ENCODE measurements around a stretch of chr18.

- PRO-cap = bidirectional peak, plus-strand start at chr18:77132193, minus-strand start at chr18:77132099; bidirectional peak, plus-strand start at chr18:77132320, minus-strand start at chr18:77132303
Observed at GRCh38 chr18:77132058-77132477, 515 bp downstream of the MBP start.

DNA sequence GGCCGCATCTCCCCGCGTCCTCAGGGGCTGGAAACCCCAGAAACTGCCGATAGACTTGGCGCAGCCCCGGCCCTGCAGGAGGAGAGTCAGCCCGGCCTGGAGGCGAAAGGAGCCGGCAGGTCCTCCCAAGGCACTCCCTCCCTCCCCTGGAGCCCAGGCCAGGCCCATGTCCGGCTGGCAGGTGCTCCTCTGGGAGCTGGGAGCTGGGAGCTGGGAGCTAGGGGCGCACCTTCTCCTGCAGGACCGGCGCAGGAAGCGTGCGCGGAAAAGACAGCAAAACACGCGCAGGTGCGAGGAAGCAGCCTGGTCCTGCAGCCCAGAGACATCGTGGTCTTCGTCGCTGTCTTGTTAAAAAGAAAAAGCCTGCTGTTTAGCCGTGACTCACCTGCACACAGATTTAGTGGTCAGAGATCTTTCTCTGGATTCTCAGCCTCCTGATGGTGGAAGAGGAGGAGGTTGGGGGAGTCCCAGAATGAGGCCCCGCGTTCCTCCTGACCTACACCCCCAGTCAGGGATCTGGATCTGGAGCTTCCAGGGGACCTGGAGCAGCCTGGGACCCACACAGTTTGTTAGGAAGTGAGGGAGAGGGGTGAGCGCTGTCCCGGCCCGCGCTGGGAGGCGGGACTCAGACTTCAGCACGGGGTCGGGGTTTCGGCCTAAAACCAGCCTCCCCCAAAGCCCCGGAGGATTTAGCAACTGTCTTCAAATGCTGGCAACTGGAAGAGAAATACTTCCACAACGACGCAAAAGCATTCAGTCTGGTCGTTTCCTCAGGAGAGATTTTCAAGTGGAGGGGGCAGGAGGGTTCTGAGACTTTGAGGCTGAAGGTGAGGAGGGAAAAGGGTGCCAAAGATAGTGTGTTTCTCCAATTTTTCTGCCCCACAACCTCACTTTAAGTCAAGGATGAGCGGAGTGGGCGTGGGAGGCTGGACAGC, 815 bp upstream of the MBP start:
- PRO-cap = no peak

GRCh38 chr18:78580899-78581131, 398.8 kb upstream of the SALL3 start:
- PRO-cap = no peak

DNA sequence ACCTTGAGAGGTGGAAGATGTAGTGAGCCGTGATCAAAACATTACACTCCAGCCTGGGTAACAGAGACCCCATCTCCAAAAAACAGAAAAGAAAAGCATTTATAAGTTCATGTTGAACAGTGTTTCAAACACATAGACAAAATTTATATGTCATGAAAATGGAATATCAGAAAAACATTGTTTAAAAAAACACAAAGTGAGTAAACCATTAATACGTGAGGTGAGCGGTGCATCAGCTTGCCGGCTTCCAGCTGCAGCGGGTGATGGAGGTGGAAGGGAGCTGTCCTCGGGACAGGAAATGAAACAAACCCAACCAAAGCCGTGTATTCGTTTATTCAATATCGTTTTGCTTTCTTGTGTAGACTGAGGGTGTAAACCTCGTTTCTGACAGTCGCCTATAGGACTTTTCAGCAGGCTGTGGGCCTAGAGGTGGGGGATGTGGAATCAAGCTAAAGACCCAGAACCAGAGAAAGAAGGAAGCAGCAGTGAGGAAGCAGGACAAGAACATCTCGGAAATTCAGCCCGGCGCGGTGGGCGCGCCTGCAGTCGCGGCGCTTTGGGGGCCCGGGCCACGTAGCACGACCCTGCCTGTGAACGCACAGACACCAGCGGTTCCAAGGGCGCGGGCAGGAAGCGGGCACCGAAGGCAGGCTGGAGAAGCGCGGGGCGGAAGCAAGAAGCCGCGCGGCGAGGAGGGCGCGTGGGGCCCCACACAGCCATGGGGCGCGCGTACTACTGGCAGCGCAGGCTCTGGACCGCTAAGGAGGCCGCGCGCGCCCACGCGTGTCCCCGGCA, 868 bp upstream of the ATP9B start:
- PRO-cap = unidirectional peak, plus-strand start at position 250 of the sequence; unidirectional peak, plus-strand start at position 466 of the sequence; unidirectional peak, plus-strand start at position 617 of the sequence; bidirectional peak, plus-strand start at position 675 of the sequence, minus-strand start at position 674 of the sequence

- PRO-cap = no peak
Observed at GRCh38 chr18:79154330-79154574, 85.1 kb downstream of the ATP9B start.

GRCh38 chr18:79204870-79205252, 135.7 kb downstream of the ATP9B start:
- PRO-cap = no peak

DNA sequence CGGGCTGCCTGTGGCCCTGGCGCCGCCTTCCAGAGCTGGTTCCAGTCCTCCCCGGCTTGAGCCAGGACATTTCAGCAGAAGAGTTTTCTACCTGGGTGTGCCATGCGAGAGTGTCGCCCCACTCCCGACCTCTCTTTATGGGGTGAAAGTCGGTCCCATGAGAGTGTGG, 5.7 kb downstream of the NFATC1 start:
- PRO-cap = no peak

DNA sequence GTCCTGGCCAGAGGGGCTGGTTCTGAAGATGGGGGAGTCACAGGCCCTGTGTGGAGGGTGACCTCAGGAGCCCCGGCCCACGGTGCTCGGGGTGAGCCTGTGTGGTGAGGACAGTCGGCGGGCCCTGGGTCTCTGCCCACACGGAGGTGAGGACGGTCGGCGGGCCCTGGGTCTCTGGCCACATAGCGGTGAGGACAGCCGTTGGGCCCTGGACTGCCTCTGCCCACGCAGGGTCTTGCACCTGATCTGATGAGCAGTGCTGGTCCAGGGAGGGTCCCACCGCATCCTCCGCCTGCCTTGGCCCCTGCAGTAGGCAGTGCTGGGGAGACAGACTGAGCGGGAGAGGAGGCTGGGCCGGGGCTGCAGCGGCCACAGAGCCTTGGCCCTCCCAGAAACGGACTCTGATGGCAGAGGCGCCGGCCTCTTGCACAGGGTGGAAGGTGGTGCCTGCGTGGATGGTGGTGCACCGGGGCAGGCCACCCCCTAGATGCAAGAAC, 36.5 kb downstream of the NFATC1 start:
- PRO-cap = no peak

- PRO-cap = no peak
Observed at GRCh38 chr18:79466472-79467145, 70.9 kb downstream of the NFATC1 start.

- PRO-cap = no peak
Observed at GRCh38 chr18:79509025-79509576, 113.4 kb downstream of the NFATC1 start.

- PRO-cap = no peak
Observed at GRCh38 chr18:79523136-79524203, 127.7 kb downstream of the NFATC1 start.

- PRO-cap = no peak
Observed at GRCh38 chr18:79526917-79527854, 131.5 kb downstream of the NFATC1 start.

- PRO-cap = no peak
Observed at GRCh38 chr18:79575928-79576643, 103.5 kb upstream of the CTDP1 start.

GRCh38 chr18:79693521-79694001, 14.0 kb downstream of the CTDP1 start:
- PRO-cap = no peak

GRCh38 chr18:79695078-79695553, 15.5 kb downstream of the CTDP1 start:
- PRO-cap = no peak

DNA sequence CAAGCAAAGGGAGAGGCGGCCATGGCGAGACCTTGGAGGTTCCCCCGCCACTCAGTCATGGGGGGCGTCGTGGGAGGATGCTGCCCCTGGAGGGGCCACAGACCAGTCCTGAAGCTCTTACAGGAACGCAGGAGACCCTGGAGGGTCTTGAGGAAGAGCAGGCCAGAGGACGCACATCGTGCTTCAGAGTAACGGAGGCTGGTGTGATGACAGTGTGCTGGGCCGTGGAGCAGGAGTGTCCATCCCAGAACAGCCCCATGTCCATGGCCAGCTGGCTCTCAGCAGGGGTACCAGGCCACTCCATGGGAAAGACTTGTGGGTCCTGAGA, 53.0 kb upstream of the KCNG2 start:
- PRO-cap = no peak

DNA sequence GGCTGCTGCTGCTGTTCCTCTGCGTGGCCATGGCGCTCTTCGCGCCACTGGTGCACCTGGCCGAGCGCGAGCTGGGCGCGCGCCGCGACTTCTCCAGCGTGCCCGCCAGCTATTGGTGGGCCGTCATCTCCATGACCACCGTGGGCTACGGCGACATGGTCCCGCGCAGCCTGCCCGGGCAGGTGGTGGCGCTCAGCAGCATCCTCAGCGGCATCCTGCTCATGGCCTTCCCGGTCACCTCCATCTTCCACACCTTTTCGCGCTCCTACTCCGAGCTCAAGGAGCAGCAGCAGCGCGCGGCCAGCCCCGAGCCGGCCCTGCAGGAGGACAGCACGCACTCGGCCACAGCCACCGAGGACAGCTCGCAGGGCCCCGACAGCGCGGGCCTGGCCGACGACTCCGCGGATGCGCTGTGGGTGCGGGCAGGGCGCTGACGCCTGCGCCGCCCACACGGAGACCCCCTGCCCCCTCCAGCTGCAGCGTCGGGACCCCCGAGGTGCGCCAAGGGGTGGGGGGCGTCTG, 52.0 kb downstream of the SLC66A2 start:
- PRO-cap = no peak

- PRO-cap = no peak
Observed at GRCh38 chr18:79916585-79917216, 34.8 kb downstream of the SLC66A2 start.

GRCh38 chr18:79926887-79927627, 24.4 kb downstream of the SLC66A2 start:
- PRO-cap = no peak

DNA sequence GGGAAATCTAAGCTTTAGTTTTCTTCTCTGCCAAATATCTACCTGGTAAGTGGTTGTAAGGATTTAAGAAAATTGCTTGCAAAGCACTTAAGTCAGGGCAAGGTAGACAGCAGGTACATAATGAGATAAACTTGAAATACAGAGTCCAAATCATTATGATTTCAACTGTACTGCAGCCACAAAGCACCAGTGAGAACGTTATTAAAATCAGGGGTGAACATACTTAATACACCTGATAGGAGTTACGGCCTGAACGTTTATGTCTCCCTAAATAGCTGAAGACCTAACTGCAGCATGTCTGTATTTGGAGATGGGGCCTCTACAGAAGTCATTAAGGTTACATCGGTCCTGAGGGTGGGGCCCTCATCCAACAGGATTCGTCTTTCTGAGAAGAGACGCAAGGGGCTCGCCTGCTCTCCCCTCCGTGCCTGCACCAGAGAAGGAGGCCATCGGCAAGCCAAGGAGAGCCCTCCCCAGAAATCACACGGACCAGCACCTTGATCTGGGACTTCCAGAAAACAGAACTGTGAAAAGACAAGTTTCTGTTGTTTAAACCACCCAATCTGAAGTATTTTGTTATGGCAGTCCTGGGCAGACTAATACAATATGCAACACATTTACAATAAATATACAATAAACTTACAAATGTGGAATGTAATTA, 5.9 kb downstream of the HSBP1L1 start:
- PRO-cap = no peak